Bronchus fibroblast of lung (primary cell): ENCODE results near the genes ZNF653, ZNF433, ZNF878, ZNF44, GNG14 and GET3.

- RAMPAGE, long total RNA, result no peak
These were observed 1.3 kb downstream of the ELAVL3 start for GRCh38 chr19:11479618-11479905.

- RAMPAGE, long total RNA, result no peak
These were observed 777 bp upstream of the ELAVL3 start for GRCh38 chr19:11481464-11482182.

DNA sequence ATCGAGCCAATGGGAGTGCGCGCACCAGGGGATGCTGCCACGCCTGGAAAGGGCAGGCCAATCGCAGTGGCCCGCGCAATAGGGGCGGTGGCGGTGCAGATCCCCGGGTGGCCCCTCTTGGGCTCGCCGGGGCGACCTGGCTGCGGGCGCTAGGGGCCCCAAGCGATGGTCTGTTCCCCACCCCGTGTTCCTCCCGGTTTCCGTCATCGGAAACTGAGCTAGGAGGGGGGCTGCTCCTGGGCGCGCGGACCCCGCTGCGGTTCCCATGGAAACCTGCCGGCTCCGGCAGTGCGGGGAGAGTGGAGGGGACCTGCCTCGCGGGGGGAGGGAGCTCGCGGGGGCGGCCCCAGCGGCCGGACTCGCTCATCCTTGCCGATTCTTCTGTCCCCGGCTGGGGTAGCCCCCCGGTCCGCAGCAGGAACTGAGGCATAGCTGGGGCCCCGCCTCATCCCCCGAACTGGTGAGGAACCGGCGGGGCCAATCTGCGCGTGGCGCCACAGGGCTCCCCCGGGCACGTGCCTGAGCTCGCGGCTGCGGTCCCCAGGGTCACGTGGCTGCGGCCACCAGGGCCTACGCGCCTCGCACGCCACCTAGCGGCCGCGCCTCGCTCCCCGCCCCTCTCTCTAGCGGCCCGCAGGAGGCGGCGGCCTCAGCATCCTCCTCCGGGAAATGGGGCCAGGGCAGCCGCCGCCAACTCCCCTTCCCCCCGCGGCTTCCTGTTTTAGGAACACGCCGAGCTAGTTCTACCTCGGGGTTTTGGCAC, 1.5 kb upstream of the ELAVL3 start:
- RAMPAGE, long total RNA, result no peak

GRCh38 chr19:11504810-11505874, at the start of gene ZNF653:
ZNF653 (minus strand) TSS chr19:11505839.
- RAMPAGE, long total RNA, result no peak

DNA sequence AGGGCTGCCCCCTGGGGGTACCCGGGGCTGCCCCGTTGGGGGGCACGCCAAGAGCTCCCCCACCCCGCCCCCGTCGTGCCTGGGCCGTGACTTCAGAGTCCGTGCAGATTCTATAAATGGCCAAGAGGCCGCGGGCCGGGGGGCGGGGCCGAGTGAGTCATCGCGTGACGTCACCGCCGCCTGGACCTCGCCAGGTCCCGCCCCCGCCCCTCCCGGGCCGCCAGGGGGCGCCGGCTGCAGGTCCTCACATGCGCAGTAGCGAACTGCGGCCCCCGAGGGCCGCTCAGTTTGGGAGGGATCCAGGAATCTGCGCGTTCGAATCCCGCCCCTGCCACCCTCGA, 2.7 kb upstream of the CNN1 start:
- RAMPAGE, long total RNA, result no peak

GRCh38 chr19:11549606-11550447, 9.2 kb downstream of the ELOF1 start:
- RAMPAGE, long total RNA, result no peak

DNA sequence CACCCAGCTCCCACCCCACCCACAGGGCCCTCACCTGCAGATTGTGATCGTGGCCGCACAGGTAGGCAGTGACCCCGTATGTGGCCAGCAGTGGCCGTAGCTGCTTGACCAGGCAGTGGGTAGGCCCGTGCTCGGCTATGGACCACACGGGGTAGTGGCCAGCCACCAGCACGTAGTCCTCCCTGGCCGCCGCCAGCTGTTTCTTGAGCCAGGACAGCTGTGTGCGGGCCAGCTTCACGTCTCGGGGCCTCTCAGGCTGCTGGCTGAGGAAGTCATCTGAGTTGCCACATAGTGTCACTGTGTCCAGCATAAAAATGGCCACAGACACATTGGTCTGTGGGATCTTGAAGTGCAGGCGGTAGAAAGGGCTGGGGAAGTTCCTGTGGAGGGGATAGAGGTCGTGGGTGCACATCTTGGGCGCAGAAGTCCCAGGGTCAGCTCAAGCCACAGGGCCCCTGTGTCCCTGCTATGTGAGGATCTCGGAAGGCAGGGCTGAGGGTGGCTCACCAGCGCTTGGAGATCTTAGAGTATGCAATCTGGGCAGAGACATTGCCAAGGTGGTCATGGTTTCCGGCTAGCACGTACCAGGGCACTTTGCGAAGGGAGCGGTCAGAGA, 1.1 kb downstream of the ACP5 start:
- RAMPAGE, long total RNA, result no peak

DNA sequence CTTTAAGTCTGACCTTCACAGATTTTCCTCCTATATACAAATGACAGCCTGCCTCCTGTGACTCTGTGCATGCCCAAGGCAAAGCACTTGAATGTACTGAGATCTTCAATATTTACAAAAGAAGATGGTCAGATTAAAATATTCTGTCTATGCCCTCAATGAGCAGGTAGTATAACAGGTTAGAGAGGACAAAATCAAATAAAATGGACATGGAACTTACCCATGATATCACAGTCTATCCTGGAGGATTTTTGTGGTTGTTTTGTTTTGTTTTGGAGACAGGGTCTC, 42.0 kb downstream of the ZNF823 start:
- RAMPAGE, long total RNA, result no peak

GRCh38 chr19:11856268-11857094, 8.0 kb downstream of the ZNF439 start:
- RAMPAGE, long total RNA, result no peak

- RAMPAGE, long total RNA, result start-site peak on the minus strand at chr19:12035669-12035692, 31 and 22 reads in 2 replicates
These were observed at the start of gene ZNF433 for GRCh38 chr19:12034879-12036194. ZNF433 (minus strand) TSS chr19:12035679.

DNA sequence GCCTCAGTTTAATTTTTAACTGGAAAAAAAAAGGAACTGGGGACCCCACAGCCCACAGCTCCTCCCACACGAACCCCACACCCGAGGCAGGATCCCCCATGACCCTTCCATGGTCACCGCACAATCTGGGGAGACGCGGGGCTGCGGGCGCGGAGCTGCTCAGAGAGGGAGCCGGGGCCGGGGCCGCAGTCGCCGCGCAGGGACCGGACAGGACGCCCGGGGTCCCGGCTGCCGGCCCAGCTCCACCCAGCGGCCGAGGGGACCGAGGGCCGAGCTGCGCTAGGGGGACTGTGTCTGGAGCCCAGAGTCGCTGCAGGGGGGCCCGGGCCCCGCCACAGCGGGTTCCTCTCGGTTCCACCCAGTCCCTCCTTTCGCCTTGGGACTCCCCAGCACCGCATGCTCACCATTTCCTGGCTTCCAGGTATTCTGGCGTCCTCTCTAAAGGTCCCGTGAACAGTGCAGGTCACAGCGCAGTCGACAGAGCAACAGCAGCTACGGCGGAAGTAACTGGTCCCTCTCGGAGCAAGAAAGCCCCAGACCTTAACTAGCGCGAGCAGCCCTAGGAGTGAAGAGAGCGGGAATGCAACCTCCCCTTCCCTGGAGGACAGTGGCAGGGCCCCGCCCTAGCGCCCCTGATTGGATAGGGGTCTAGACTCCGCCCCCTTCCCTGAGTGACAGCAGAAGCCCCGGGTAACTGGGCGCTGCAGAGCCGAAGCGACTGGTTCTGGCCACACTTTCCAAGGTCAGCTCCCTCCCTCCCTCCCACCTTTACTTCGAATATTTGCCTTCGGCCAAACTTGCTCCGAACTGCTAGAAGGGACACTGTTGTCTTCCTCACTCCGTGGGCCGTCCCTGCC, at the start of gene ZNF878:
ZNF878 (minus strand) TSS at position 567 of the 857 bp plus-strand sequence.
- RAMPAGE, long total RNA, result no peak

- RAMPAGE, long total RNA, result no peak
These were observed 31.7 kb downstream of the ZNF136 start for GRCh38 chr19:12194430-12195209.

GRCh38 chr19:12294276-12295334, at the start of gene ZNF44:
ZNF44 (minus strand) TSS chr19:12294883.
- RAMPAGE, long total RNA, result no peak

DNA sequence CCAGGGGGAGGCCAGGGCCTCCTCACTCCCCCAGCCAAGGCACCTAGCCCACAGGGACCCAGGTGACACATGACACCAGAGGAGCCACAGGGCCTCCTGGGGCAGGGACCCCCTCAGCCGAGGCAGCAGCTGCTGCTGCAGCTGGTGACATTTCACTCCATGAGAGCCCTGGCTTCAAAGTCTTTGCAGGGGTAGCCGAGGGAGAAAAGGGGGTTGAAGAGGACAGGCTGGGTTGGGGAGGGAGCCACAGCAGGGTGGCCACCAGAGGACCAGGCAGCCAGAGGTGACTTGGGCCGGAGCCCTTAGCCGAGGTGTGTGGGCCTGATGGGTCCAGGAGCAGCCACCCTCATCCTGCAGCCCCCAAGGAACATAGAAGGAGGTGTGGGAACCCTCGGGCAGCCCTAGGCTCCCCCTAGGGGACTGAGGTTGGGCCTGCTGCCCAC, at the start of gene GNG14:
GNG14 (plus strand) TSS at position 413 of the 443 bp plus-strand sequence.
- RAMPAGE, long total RNA, result no peak

DNA sequence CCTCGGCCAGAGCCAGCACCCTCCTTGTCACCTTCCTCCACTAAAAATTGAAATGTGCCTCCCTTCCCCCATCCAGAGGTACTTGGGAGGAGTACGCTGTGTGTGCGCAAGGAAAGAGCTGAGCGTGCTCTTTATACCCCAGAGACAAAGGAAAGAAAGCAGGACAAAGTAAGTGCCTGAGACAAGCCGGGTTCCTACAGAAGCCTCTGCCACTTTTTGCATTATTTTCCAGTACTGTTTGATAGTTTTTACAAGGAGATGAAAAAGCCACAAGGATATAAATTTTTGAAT, 885 bp downstream of the TNPO2 start:
- RAMPAGE, long total RNA, result no peak

DNA sequence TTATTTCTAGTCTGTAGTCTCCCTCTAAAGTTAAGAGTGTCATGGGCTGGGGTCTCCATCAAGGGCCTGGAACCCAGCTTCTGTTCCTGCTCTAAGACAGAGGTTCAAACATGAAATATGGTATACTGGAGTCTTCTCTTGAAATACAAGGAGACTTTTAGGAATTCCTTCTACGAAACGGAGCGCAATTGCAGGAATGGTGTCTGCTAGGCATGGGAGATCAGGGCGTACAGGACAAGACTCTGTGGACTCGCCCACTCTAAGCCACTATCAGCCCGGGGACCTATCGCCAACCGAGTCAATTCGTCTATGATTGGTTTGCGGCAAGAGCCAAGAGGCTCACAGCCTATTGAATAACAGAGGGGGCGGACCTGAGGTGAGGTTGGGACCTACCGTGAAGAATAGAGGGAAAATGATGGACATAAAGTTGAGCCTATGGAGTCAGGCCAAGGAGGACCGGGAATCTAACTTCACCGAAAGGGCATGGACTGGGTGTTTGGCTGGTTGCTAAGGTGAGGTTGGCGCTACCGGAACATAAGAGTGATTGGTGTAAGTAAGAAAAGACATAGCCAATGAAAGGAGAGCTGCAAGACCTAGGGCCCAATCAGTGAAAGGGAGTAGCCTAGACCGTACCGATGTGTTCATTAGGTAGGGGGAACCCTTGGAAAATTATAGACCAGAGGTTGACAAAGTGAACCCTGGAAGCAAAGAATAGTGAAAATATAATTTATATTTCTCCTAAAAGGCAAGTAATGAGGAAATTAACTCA, 468 bp upstream of the GET3 start:
- RAMPAGE, long total RNA, result no peak

DNA sequence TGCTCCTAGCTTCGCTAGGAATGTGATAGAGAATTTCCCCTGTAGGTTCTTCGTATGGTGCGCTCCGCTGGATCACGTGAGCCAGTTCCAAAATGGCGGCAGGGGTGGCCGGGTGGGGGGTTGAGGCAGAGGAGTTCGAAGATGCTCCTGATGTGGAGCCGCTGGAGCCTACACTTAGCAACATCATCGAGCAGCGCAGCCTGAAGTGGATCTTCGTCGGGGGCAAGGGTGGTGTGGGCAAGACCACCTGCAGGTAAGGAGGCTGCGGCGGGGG, at the start of gene GET3:
GET3 (plus strand) TSS at position 84 of the 274 bp plus-strand sequence.
- RAMPAGE, long total RNA, result start-site peak on the plus strand centred at position 82 of the sequence, 6 bp wide, 57 and 35 reads in 2 replicates

DNA sequence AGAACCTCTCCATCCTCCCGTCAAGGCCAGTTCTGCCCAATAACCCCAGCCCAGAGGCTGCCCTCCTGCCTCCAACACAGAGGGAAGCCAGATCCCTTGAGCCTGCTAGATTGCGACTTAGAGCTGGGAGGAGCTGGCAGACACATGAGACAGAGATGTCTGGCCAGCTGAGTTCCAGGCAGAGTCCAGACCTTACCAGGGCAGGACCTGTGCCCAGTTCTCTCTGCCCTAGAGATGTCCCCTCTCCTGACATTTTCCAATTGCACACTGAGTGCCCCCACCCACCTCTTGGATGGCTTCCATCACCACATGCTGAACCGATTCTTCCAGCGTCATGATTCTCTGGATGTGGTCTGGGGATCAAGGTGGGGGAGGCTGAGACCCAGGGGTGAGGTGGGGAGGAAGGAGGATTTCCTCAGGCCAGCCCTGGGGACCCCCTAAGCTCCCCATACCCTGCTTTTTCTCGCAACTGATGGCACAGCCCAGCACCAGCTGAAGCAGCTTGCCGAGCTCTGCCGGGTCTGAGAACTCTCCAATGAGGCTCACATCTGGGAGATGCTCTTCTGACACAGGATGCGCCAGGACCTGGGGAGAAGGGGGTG, 2.9 kb downstream of the HOOK2 start:
- RAMPAGE, long total RNA, result no peak

DNA sequence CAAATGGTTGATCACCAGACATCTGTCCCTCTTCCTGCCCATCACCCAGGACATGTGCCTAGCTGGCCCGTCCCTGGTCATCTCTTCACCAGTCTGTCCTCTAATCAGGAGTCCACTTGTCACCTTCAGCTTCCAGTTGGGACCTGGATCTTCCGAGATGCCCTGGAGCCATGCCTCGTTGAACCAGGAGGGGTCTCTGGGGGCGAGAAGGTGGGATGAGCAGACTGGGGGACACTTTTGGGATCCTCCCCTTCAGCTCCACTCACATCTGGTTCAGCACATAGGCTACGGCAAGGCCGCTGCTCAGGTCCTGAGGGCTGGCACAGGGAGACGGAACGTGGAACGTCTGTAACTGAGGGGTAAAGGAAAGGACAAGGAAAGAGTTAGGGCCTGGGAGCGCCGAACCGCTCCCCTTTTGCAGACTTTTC, 792 bp downstream of the HOOK2 start:
- RAMPAGE, long total RNA, result no peak

DNA sequence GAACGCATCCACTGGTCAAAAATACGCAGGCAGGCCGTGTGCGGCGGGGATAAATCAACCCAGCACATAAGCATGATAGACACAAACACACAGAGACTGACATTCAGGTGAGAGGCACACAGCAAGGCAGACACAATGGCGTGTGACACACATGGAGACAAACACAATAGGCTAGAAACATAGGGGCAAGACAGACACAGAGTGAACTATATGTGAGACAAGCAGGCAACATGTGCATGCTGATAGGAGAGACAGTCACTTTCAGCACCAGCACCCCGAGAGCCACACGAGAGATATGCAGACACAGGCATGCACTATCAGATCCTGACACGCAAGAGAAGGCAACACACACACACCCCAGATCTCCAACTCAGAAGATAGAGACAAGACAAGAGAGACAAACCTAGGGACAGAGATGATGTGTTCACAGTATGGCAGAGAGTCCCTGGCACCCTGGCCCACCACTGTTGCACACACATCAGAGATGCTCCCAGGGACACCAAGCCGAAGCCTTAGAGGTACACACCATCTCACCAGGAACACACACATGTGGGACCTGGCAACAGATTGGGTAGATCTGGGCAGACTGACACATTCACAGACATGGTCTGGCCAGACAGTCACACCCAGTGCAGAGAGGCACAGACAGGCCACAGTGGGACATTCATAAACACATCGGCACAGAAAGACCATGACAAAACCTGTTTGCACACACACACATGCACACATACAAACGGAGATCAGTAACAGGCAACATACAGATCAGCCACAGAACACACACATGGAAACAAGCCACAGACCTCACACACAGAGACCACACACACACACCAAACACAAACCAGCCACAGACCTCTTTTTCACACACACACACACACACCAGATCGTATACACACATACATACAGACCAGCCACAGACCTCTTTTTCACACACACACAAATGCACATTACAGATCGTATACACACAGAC, 6.6 kb upstream of the JUNB start:
- RAMPAGE, long total RNA, result no peak